HT-29 (cell line): Measurements from ENCODE around the gene CLN5.

DNA sequence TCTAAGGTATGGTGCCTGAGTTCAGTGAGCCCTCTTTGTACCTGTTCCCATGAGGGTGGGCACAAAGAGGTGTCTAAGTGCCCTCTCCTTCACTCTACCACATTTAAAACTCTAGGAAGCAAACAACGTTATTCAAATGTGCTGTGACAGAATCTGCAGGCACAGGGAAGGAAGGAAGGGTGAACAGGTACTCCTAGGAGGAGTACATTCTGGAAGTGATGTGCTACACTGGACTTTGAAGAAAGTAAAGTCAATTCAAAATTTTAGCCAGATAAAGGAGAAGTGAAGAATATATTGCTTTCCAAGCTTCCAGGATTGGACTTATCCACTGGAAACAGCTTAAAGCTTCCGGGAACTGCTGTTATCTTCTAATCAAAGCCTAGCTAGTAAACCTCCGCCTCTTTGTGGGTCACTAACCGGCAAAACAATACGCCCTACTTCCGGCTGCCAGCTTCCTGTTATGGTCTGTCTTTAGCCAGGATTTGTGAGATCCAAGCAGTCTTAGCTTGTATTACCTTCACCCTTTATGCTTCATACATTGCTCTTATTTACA, 706.6 kb downstream of the KLF5 start:
- RAMPAGE, long total RNA: no peak

- RAMPAGE, long total RNA: no peak
Measured at GRCh38 chr13:73859971-73860302, 801.1 kb downstream of the KLF5 start.

- RAMPAGE, long total RNA: no peak
Measured at GRCh38 chr13:73870978-73871502, 812.2 kb downstream of the KLF5 start.

GRCh38 chr13:73914921-73915543, 856.2 kb downstream of the KLF5 start:
- RAMPAGE, long total RNA: no peak

DNA sequence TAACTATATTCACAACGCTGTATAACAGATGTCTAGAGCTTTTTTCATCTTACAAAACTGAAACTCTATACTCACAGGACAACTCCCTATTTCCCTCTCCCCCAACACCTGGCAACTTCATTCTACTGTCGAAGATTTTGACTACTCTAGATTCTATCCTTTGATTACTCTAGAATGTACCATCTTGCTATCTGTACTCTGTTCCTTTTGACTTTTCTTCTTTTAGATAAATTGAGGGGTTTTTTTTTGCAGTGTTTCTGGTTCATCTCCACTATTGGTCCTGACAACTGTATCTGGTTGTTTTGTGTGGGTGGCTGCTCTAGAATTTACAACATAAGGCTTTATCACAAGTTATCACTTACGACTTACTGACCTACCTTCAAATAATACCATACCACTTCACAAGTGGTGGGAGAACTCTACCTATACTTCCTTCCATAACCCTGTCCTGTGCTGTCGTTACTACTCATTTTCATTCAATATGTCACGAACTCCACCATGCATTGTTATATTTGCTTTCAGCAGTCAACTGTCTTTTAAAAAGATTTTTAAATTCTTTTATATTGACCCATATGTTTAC, 875.2 kb downstream of the KLF5 start:
- RAMPAGE, long total RNA: no peak

GRCh38 chr13:73984947-73985569, 926.3 kb downstream of the KLF5 start:
- RAMPAGE, long total RNA: no peak

DNA sequence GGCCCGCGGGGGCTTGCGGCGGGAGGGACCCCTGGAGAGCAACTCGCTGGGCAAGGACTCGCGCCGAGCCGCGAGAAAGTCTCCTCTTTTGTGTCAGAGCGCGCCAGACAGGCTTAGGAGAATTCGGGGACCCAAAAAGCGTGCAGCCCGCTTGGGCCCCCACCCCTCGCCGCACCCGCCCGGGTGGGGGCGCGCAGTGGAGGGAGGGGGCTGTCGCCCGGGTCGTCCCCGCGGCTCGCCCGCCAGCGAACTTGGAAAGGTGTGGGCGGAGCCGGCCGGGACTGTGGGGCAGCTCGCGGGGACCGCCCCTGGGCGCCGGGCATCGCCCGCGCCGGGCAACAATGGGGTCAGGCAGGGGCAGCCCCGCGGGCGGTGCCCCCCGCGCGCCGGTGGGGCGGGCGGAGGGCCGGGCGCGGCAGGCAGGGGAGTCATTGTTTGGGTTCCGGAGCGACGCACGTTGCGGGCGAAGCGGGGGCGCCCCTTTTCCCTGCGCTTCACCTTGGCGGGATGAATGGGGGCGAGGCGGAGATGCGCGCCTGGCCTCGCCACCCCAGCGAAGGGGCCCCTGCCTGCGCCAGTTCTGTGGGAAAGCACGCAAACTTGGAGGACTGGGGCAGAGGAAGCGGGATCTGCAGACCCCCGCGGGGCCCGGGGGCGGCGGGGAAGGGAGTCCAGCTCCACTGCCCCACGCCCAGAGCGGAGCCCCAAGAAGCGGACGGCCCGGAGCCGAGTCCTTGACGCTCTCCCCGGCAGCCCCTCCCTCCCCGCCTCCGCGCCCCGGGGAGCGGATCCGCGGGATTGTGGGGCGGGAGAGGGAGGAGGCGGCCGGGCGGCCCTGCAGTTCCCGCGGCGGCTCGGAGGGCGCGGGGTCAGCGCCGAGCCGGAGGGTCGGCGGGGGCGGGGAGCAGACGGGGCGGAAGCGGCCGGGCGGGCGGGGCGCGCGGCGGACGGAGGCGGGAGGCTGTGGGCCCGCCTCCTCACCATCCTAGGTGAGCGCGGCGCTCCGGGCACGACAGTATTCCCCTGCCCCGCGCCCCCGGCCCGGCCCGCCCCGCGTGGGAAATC, 1076.2 kb downstream of the KLF5 start:
- RAMPAGE, long total RNA: no peak

- RAMPAGE, long total RNA: no peak
Measured at GRCh38 chr13:75219748-75220115, 262.2 kb downstream of the TBC1D4 start.

- RAMPAGE, long total RNA: no peak
Measured at GRCh38 chr13:75309752-75310884, 171.9 kb downstream of the TBC1D4 start.

DNA sequence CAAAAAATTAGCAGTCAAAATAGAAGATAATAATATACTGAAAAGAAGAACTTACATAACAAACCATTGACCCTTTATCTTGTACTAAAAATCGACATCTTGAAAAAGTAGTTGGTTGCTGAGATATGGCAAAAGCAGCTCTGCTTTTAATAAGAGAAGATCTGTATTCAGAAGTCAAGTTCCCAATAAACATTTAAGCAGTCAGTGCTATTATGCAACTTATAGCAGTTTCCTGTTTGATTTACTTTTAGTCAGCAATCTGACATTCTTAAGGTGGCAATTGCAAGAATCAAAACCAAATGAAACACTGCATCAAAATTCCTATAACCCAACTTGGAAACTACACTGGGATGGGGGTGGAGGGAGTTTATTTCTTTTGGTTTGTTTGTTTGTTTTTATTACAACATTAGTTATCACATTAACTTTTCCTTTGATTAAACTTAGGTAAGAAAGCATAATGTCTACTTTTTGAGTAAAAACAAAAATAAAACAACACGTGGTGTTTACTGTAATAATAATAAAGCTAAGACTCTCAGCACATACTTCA, 165.5 kb downstream of the TBC1D4 start:
- RAMPAGE, long total RNA: no peak

GRCh38 chr13:75326061-75327105, 155.6 kb downstream of the TBC1D4 start:
- RAMPAGE, long total RNA: no peak

GRCh38 chr13:75574485-75575010, 25.0 kb downstream of the UCHL3 start:
- RAMPAGE, long total RNA: no peak

DNA sequence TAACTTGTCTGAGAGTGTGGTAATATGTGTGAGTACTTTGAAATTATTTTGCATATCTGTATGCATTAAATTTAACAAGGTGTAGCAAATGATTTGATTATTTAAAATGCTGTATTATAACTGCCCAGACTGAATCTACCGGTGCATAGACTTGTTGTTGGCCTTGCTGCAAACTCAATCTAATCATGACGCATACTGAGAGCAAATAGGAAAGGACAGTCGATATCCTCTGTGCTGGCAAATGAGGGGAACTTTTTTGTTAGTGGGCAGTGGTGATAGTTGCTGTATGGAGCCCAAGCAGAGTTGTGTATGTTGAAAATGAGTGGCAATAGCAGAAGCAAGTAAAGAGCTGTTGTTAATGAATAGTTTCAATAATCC, 127.4 kb downstream of the LMO7 start:
- RAMPAGE, long total RNA: no peak

DNA sequence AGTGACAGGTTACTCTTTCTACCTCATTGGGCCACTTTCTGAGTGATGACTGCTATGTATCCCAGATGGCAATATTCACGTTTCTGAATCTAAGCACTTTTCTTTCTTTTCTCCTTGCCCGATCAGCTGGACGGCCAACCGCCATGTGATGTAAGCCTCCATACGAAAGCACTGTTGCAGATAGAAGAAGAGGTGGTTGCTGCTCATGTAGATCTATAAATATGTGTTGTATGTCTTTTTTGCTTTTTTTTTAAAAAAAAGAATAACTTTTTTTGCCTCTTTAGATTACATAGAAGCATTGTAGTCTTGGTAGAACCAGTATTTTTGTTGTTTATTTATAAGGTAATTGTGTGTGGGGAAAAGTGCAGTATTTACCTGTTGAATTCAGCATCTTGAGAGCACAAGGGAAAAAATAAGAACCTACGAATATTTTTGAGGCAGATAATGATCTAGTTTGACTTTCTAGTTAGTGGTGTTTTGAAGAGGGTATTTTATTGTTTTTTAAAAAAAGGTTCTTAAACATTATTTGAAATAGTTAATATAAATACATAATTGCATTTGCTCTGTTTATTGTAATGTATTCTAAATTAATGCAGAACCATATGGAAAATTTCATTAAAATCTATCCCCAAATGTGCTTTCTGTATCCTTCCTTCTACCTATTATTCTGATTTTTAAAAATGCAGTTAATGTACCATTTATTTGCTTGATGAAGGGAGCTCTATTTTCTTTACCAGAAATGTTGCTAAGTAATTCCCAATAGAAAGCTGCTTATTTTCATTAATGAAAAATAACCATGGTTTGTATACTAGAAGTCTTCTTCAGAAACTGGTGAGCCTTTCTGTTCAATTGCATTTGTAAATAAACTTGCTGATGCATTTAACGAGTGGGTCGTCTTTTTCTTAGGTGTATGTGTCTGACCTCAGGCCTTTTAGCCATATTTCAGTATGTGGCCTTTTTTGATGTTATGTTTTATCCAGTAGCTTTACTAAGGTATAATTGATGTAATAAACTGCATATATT, 222.0 kb downstream of the LMO7 start:
- RAMPAGE, long total RNA: no peak

GRCh38 chr13:76200386-76200690, 564.2 kb downstream of the LMO7 start:
- RAMPAGE, long total RNA: no peak

DNA sequence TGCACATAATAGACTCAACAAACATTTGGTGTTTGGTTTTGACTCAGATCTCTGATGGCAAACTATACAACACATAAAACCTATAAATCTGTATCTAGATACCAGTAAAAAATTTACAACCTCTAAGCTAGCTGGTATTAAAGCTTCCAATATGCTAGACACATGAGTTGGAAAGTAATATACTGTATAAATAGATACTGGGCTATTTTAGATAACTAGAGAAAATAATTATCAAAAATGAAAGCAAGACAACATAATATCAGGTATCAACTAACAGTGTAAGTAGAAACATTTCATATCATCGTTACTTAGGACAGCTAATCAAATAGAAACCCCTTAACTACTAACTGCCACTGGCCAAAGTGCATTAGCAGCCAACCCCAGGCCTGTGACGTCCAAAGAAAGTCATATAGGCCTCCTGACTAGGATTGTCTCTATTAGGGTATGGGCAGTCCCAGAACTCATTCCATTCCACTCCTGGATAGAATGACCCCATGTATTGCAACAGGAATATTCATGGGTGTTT, 53.7 kb downstream of the KCTD12 start:
- RAMPAGE, long total RNA: no peak

- RAMPAGE, long total RNA: no peak
Measured at GRCh38 chr13:76882814-76883077, 3.5 kb downstream of the KCTD12 start.

DNA sequence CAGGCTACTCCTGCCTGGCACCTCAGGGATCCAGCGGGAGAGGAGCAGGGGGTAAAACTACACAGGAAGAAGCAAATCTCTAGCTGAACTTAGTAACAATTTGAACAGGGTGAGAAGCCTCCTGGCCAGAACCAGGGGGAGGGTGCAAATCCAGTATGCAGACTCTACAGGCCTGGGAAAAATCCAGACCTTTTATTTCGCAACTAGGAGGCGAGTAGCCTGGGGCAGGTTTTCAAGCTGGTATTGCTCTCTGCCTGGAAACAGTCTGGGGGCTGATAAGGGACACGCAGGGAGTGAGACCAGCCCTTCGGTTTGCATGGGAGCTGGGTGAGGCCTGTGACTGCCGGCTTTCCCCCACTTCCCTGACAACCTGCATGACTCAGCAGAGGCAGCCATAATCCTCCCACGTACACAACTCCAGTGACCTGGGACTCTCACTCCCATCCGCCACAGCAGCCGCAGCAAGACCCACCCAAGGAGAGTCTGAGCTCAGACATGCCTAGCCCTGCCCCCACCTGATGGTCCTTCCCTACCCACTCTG, 30.6 kb upstream of the ACOD1 start:
- RAMPAGE, long total RNA: no peak

GRCh38 chr13:76991303-76991818, 520 bp upstream of the CLN5 start:
- RAMPAGE, long total RNA: no peak

DNA sequence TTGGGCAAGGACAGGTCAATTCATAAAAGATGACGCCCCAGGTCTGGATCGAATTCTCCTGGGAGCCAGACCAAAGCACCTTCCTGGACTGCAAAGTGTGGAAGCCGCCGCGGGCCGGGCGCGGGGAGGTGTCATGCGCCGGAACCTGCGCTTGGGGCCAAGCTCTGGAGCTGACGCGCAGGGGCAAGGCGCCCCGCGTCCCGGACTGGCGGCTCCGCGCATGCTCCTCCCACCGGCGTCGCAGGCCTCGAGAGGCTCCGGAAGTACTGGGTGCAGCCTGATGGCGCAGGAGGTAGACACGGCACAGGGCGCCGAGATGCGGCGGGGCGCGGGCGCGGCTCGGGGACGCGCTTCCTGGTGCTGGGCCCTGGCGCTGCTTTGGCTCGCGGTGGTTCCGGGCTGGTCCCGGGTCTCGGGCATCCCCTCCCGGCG, at the start of gene CLN5:
Gene CLN5 (plus strand): TSS at position 263 of the 432 bp plus-strand sequence.
- RAMPAGE, long total RNA: no peak